Peyer's patch (tissue), 4 donors: Measurements from ENCODE around the gene TADA3.

DNA sequence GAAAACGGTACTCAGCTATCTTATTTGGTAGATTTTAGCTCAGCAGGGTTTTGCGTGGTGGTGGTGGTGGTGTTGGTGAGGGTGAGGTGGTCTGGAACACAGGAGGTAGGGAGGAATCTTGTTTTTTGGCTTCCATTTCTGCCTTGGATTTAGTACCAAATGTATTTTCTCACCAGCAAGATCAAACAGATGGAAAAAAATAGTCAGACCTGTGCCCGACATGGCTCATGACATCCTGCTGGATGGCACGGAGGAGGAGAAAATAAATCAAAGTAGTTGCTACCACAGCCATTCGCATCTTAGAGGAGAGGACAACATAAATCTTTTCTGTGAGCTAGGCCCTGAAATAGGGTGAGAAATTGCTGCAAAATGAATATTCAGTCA lies 69.3 kb upstream of the ARL8B start:
- PRO-cap = no peak
- RAMPAGE, long total RNA, 4 experiments = no peak in any of the 4 experiments

- PRO-cap = no peak
- RAMPAGE, long total RNA, 4 experiments = no peak in any of the 4 experiments
Observed at GRCh38 chr3:5095858-5096428, 26.1 kb upstream of the ARL8B start.

GRCh38 chr3:5301774-5302275 lies 114.3 kb downstream of the EDEM1 start:
- PRO-cap = no peak
- RAMPAGE, long total RNA, 4 experiments = no peak in any of the 4 experiments

- PRO-cap = no peak
- RAMPAGE, long total RNA, 4 experiments = no peak in any of the 4 experiments
Observed at GRCh38 chr3:8710091-8710379, 23.6 kb upstream of the CAV3 start.

DNA sequence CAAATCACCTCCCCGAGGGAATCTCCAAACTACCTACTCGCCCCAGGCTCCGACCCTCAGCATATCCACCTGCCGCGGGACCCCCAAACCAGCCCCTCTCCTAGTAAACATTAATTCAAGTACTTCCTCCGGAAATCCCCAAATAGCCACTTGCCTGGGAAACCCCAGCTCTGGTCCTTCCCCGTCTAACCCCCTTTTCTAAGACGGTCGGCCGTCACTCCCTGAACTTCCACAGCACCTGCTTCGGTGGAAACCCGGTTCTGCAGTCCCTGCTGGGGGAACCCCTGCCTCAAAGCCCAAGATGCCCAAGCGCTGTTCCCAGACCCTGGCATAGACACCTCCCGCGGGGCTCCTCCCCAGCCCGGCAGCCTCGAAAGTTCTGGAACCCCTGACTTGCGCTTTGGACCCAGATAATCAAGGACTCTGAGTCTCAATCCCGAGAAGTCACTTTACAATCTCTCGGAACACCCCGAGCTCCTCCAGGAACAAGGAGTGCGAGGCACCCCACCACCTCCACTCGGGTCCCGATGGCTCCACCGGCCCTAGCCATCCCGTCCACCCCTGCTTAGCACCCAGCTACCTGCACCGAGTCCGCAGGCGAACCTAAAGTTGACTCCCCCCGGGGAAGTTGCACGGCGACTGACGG lies 639 bp downstream of the OXTR start:
- PRO-cap = no peak
- RAMPAGE, long total RNA, 4 experiments = no peak in any of the 4 experiments

DNA sequence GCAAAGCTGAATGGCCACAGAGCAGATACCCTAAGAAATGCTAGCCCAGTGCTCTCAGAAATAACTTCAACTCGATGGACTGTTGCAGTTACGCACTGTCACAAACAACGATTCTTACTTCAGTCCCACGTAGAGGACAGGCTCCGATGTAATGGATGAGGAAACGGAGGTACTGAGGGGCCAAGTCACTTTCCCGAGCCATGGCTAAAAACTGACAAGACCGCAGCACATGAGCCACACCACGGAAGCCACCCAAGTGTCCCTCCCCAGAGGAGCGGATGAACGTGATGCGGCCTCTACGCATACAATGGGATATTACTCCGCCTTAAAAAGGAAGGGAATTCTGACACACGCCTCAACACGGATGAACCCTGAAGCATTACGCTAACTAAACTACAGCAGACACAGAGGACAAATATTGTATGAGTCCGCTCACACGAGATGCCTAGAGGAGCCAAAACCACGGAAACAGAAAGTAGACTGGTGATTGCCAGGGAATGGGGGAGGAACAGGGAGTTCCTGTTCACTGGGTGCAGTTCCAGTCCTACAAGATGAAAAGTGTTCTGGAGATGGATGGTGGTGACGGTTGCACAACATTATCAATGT lies 32.8 kb downstream of the SRGAP3 start:
- PRO-cap = no peak
- RAMPAGE, long total RNA, 4 experiments = no peak in any of the 4 experiments

GRCh38 chr3:9230480-9231165 lies 18.8 kb downstream of the SRGAP3 start:
- PRO-cap = no peak
- RAMPAGE, long total RNA, 4 experiments = no peak in any of the 4 experiments

GRCh38 chr3:9280030-9280370 lies 30.6 kb upstream of the SRGAP3 start:
- PRO-cap = no peak
- RAMPAGE, long total RNA, 4 experiments = no peak in any of the 4 experiments

DNA sequence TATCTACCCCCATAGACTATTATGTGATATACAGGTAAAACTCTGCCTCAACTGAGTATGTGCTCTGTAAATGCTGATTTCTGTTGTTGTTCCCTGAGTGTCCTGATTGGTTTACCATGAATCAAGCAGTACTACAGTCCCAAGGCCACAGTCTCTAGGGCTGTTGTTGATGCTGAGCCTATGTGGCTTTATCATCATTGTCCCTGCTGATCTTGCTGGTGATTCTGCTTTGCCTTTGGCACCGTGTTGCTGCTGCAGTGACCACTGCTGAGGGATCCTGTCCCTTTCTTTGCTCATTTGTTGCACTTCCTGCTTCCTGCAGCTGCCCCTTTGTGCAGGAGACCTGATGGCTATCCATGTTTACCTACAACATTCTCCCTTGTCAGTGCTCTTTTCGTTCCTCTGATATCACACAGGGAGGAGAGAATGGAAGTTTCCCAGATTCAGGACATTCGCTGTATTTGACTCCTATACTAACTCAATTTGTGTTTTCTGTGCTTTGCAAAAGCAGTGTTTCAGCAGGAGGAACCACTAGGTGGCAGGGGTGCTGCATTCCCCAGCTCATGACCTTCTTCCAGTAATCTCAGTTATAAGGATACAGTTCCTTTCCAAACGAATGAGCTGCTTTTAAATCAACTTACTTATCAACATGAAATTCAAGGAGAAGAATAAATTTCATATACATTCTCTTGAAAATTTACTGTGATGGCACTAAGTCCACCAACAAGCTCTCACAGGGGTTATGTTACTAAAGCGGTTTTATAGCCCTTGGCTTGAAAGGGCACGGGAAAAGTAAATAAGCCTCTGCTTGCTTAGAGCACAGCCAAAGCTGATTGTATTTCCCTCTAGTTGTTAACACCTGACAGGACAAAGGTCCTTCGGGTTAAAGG lies 9.8 kb upstream of the THUMPD3 start:
- PRO-cap = no peak
- RAMPAGE, long total RNA, 4 experiments = no peak in any of the 4 experiments

GRCh38 chr3:9399155-9399341 lies 1.6 kb downstream of the SETD5 start:
- PRO-cap = no peak
- RAMPAGE, long total RNA, 4 experiments = no peak in any of the 4 experiments

GRCh38 chr3:9428462-9429530 lies 31.4 kb downstream of the SETD5 start:
- PRO-cap = no peak
- RAMPAGE, long total RNA, 4 experiments = no peak in any of the 4 experiments

GRCh38 chr3:9466991-9467356 lies 69.6 kb downstream of the SETD5 start:
- PRO-cap = no peak
- RAMPAGE, long total RNA, 4 experiments = start-site peak on the plus strand in 1 of 4 experiments, at chr3:9467034-9467186 at its widest, 43 reads per replicate

GRCh38 chr3:9476758-9477302 lies 76.8 kb downstream of the LHFPL4 start:
- PRO-cap = no peak
- RAMPAGE, long total RNA, 4 experiments = no peak in any of the 4 experiments

- PRO-cap = bidirectional peak, plus-strand start at chr3:9751005, minus-strand start at chr3:9750946
- RAMPAGE, long total RNA, 4 experiments = no peak in any of the 4 experiments
Observed at GRCh38 chr3:9750755-9751129, 990 bp downstream of the OGG1 start.

DNA sequence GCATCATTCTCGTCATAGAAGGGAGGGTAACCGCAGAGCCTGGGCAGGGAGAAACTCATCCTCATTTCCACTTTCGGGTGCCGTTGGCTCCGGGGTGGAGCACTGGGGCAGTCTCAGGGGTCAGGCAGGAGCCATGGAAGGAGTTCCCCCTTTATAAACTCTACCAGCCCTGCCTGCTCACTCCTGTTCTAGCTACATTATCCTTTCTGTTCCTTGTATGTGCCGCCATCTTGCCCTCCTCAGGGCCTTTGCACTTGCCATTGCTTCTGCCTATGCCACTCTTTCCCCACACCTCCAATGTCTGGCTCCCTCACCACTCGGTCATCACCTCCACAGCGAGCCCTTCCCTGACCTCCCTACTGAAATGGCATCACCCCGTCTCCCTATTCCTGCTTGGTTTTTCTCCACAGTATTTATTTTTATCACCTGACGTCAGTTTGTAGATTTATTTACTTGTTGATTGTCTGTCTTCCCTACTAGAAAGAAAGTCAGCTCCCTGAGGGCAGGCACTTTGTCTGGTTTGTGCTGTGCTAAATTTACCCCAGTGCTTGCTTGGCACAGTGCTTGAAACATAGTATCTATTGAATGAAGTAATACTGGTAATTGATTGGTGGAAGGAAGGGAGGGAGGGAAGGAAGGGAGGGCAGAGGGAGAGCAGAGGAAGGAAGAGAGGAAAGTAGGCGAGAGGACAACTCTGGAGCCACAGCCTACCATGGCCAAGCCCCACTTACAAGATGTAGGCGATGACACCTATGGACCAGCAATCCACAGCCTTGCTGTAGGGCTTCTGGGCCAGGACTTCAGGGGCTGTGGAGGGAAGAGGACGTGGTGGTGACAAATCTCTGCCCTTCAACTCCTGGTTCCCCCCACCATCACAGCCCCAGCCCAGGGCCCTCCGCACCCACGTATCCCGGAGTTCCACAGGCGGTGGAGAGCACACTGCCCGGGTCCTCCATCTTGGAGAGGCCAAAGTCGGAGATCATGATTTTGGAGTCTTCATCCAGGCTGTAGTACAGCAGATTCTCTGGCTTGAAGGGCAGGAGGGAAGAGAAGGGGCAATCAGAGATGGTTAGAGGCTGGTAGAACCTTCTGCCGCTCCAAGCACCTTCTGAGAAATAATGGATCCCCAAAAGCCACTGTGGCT lies 8.6 kb downstream of the CAMK1 start:
- PRO-cap = no peak
- RAMPAGE, long total RNA, 4 experiments = no peak in any of the 4 experiments

DNA sequence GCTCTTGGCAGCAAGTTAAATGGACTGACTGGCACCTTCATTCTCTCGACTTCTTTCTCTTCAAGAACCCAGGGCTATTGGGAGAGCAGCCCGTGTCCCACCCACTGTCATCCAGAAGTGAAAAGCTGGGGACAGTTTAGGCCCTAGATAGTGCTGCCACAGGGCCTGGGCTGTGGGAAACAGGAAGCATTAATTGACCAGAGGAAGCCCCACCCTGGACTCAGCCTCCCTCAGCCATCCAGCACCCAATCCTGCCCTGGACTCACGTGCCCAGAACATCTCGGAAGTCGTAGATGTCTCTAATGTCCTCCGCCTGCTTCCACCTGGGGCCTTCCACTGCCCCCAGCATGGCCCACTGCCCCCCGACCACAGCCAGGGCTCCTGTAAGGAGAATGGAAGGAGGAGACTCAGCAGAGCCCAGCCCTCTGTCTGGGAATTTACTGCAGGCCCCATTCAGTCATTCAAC lies 2.3 kb downstream of the CAMK1 start:
- PRO-cap = no peak
- RAMPAGE, long total RNA, 4 experiments = no peak in any of the 4 experiments

DNA sequence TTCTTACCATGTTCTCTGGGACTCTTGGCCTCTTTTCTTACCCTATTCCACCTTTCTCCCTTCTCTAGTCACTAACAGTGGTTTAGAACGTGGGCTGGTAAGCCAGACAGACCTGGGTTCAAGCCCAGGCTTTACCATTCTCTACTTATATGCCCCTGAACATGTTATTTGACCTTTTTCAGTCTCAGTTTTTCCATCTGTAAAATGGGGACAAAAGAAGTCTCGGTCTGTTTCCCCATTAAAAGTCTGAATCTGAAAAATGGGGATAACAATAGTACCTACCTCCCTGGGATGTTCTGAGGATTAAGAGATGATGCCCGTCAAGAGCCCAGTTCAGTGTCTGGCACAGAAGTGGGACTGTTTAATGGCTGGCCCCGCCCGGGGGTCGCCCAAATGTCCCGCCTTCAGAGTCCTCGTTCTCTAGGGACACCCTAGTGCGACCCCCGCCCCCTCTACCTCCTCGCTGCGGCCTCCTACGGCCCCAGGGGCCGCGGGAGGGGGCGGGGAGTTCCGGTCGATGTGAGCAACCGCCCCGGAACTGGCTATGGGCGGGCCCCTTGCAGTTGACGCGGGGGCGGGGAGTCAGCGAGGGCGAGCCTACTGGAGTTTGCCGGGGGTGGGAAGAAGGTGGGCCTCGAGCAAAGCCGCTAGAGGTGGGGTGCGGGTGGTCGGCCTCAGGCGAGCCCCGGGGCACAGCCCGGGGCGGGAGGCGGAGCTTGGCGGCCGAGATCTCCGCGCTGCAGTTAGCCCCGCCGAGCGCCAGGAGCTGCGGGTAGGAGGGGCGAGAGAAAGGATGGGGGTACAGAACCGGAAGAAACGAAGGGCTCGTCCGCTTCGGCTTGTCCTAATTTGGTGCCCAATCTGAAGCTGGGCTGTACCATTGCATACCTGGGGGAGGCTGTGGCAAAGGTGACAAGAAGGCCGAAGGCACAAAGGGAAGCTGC lies at the start of gene TADA3:
TADA3 (minus strand) TSS at position 540 of the 944 bp plus-strand sequence.
- PRO-cap = bidirectional peak, plus-strand start at position 566 of the sequence, minus-strand start at position 540 of the sequence; bidirectional peak, plus-strand start outside the sequence, minus-strand start at position 815 of the sequence
- RAMPAGE, long total RNA, 4 experiments = start-site peak on the plus strand in 3 of 4 experiments, centred at positions 593 to 599 of the sequence, 21 to 39 reads per replicate; start-site peak on the minus strand in 3 of 4 experiments, centred at positions 514 to 815 of the sequence, 46 to 79 reads per replicate

DNA sequence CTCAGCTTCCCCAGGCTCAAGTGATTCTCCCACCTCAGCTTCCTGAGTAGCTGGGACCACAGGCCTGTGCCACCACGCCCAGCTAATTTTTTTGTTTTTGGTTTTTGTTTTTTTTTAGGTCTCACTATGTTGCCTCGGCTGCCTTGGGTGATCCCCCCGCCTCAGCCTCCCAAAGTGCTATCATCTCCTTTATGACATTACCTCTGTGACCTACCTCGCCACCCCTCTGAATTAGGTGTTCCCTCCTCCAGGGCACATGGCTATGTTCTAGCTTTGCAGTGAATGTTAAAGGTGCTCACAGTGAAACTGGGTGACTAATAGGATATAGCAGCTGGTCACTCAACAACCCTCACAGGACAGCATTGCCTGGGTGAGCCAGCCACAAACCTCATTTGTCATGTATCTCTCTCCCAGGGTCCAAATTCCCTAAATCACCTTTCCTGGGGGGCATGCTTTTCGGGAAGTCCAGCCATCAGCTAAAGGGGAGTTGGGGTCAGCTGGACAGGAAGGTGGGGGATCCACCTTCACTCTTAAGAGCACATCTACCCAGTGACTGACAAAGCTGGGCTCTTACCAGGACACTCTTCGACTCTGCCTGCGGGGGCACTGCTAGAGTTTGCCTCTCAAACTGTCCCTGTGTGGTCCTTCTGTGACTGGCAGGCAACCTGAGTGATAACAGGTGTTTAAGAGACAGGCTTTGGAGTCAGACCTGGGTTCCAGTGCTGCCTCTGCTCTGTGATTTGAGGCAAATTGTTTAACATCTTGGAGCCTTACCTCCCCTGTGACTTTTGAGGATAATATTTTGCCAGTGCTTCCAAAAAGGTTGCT lies 1.6 kb upstream of the TTLL3 start:
- PRO-cap = no peak
- RAMPAGE, long total RNA, 4 experiments = no peak in any of the 4 experiments

GRCh38 chr3:9809147-9809569 lies 904 bp upstream of the TTLL3 start:
- PRO-cap = bidirectional peak, plus-strand start at chr3:9809721, minus-strand start at chr3:9809408
- RAMPAGE, long total RNA, 4 experiments = no peak in any of the 4 experiments

- PRO-cap = unidirectional peak, minus-strand start at chr3:9916483
- RAMPAGE, long total RNA, 4 experiments = no peak in any of the 4 experiments
Observed at GRCh38 chr3:9916325-9916826, 522 bp upstream of the IL17RC start.